Glomerular endothelial cell (primary cell): Measurements from ENCODE around the genes TAS2R3, TAS2R5 and EPHB6.

- RAMPAGE, long total RNA: no peak
Observed at GRCh38 chr7:140358290-140359059, 39.9 kb downstream of the SLC37A3 start.

GRCh38 chr7:140488246-140488506 is 8.9 kb upstream of the MKRN1 start:
- RAMPAGE, long total RNA: no peak

DNA sequence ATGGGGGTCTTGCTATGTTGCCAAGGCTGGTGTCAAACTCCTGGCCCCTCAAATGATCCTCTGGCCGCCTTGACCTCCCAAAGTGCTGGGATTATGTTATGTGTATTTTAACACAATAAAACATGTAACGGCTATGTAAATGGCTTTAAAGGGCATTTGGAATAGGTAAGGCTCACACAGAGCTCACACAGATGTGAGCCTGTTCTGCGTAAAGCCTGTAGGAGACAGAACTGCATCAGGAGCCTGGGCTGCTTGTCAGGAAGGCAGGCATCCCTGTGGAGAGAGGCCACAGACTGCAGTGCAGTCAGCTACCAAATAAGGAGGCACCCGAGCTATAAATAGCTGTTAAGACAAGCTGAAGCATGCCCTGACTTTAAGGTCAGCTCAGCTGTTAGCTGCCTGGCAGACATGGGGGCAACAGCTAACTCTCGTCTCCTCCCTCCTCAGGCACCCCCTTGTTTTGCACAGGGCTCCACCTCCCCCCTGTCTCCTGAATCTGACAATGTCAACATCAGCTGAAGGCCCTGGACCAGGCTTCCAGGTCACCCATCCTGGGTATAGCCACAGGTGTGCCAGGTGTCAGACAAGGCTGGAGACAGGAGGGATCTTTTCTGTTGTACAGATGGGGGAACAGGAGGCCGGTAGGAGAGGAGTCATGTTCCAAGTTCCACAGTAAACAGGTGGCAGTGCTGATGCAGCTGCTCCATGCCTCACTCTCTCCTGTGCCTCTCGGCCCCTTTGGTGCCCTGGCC is 27.5 kb upstream of the MKRN1 start:
- RAMPAGE, long total RNA: no peak

- RAMPAGE, long total RNA: no peak
Observed at GRCh38 chr7:140604652-140604894, 36.0 kb downstream of the DENND2A start.

- RAMPAGE, long total RNA: no peak
Observed at GRCh38 chr7:140637284-140637735, 3.3 kb downstream of the DENND2A start.

DNA sequence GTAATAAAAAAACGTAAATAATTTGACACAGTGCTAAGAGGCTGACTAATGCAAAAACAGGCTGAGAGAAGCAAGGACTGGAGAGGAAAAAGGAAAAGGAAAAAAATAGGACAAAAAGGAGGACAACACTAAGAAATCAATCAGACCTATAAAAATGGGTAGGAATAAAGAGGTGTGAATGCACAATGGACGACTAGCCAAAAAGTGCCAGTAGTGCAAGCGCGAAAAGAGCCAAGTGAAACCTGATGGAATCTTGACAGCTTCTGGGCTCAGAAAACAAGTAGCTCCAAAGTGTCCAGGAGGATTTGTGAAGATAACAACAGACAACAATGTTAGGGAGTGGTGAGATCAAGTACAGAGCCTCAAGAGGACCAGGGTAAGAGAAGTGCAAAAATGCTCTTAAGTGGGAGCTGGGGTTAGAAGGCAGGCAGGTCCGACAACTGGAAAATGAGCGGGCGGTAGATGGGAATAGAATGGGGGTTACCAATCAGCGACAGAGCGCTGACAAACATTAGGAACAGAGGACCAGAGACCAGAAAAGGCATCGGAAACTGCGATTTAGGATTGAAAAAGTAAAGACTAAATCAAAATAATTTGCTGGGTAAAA is 1.2 kb downstream of the BRAF start:
- RAMPAGE, long total RNA: no peak

DNA sequence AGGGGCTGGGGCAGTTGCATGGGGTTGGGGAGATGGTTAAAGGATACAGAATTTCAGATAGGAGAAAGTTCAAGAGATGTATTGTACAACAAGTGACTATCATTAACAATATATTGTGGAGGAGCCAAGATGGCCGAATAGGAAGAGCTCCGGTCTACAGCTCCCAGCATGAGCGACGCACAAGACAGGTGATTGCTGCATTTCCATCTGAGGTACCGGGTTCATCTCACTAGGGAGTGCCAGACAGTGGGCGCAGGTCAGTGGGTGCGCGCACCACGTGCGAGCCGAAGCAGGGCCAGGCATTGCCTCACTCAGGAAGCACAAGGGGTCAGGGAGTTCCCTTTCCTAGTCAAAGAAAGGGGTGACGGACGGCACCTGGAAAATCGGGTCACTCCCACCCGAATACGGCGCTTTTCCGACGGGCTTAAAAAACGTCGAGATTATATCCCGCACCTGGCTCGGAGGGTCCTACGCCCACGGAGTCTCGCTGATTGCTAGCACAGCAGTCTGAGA is 17.8 kb upstream of the MRPS33 start:
- RAMPAGE, long total RNA: no peak

GRCh38 chr7:141072955-141073799 is 687 bp upstream of the TMEM178B start:
- RAMPAGE, long total RNA: no peak

DNA sequence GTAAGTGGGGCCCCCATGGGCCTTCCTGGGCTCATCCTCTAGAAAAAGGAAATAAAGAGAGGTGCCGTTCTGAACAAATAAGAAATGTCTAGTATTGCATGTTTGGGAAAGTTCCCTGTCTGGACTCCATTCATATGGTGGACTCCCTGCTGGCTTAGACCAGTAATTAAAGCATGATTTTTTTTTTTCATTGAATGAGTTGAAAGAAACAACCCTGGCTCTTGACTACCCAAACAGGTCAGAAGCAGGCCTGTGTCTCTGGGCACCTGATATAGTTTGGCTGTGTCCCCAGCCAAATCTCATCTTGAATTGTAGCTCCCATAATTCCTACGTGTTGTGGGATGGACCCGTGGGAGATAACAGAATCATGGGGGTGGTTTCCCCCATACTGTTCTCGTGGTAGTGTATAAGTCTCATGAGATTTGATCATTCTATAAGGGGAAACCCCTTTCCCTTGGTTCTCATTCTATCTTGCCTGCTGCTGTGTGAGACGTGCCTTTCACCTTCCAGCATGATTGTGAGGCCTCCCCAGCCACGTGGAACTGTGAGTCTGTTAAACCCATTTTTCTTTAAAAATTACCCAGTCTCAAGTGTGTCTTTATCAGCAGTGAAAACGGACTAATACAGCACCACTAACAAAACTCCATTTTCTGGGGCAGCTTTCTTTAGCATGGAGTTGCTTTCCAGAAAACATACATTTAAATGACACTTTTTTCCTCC is 206.3 kb downstream of the TMEM178B start:
- RAMPAGE, long total RNA: no peak

- RAMPAGE, long total RNA: no peak
Observed at GRCh38 chr7:141366015-141366913, 184.9 kb upstream of the AGK start.

DNA sequence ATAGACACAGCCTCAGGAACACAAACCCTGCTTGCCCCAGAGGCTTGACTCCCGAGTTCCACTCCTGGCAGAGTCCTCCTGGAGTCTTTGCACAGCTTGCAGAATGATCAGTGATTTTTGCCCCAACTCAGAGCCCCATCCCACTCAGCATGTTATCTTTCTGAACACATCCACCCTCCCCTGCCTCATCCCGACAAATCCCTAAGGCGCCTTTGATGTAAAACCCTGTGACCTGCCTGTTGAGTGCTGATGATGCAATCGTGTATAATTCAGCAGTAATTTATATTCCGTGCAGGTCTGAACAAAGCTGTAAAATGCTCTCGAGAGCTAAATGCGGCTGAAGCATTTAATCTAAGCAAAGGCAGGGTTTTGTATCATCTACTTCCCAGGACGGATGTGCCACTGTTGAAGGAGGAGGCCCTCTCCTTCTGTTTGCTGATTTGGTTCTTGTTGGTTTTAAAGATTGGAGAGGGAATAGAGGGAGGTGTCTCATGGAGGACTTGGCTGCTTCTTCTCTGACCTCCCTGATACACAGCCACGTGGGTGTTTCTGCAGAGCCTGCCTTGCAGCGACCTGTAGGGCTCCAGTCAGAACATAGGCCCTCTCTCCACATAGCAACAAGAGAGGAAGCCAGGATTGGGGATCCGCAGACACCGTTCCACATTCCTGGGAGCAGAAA is 90.4 kb upstream of the AGK start:
- RAMPAGE, long total RNA: no peak

GRCh38 chr7:141763842-141764304 is at the start of gene TAS2R3:
Gene TAS2R3, plus strand, starts transcription at chr7:141764097.
- RAMPAGE, long total RNA: no peak

GRCh38 chr7:141789950-141790506 is at the start of gene TAS2R5:
Gene TAS2R5, plus strand, starts transcription at chr7:141790217.
- RAMPAGE, long total RNA: no peak

DNA sequence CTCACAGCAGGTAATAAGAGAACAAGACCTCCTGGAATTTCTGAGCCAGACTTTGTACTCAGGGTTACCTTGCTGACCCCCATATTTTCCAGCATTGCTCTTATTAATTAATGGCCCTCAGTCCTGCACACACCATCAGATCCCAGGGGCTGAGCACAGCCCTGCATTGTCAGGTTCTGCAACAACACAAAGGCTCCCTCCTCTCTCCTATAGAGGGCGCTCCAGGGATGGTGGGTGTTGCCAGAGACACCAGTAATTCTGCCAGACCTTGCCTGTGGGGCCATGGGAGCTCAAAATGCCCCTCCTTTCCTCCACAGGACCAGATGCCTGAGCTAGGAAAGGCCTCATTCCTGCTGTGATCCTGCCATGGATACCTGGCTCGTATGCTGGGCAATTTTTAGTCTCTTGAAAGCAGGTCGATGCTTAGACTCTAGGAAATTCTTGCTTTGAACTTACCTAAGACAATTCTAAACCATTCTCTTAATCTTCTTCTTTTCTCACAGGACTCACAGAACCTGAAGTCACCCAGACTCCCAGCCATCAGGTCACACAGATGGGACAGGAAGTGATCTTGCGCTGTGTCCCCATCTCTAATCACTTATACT is 42.9 kb upstream of the PRSS58 start:
- RAMPAGE, long total RNA: no peak

DNA sequence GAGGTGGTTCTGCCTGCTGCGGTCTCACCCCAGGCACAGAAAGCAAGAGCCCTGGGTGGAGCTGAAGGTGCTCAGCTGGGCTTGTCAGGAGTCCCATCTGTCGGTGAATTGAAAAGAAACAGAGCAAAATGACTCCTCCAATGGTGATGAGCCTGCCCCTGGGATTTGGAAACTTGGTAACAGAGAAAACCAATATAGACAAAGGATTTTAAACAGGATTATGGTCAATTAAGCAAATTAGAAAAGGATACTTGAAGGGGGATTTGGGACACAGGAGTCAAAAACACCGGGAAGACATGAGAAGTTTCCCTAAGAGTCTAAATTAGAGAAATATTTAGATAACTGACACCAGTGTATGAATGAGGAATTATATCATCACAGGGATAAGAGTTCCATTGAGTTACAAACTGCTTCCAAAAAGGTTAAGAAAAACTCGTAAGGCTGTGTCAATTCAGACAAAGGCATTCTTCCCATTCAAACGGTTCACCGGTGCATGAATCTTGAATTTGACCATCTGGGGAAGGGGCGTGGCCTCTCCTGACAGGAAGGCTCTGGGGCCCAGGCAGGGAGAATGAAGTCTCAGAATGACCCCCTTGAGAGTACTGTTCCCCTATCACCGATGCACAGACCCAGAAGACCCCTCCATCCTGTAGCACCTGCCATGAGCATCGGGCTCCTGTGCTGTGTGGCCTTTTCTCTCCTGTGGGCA is 70.0 kb upstream of the PRSS58 start:
- RAMPAGE, long total RNA: no peak

DNA sequence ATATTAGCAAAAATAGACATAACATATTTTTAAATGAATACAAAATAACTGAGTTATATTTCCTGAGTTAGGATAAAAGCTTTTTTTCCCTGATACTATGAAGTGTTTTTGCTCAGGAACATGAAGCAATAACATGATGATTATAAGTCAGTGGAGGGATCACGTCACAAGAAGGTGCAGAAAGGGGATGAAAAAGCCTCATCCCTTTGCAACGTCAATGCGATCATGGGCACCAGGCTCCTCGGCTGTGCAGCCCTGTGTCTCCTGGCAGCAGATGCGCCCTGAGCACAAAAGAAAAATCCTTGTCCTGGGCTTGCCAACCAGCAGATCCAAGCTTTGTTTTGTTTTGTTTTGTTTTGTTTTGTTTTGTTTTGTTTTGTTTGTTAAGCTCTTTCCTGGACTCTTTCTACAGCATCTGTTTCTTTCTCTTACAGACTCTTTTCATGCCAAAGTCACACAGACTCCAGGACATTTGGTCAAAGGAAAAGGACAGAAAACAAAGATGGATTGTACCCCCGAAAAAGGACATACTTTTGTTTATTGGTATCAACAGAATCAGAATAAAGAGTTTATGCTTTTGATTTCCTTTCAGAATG is 103.4 kb upstream of the PRSS1 start:
- RAMPAGE, long total RNA: no peak

DNA sequence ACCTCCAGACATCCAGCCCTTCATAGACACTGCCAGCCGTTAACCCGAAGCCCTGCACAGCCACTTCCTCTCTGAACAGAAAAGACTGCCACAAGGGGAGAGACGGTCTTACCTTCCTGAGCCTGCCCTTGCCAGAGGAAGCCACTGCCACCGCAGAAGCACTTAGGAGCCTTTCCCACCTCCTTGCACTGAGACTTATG is 31.8 kb upstream of the PRSS1 start:
- RAMPAGE, long total RNA: no peak

DNA sequence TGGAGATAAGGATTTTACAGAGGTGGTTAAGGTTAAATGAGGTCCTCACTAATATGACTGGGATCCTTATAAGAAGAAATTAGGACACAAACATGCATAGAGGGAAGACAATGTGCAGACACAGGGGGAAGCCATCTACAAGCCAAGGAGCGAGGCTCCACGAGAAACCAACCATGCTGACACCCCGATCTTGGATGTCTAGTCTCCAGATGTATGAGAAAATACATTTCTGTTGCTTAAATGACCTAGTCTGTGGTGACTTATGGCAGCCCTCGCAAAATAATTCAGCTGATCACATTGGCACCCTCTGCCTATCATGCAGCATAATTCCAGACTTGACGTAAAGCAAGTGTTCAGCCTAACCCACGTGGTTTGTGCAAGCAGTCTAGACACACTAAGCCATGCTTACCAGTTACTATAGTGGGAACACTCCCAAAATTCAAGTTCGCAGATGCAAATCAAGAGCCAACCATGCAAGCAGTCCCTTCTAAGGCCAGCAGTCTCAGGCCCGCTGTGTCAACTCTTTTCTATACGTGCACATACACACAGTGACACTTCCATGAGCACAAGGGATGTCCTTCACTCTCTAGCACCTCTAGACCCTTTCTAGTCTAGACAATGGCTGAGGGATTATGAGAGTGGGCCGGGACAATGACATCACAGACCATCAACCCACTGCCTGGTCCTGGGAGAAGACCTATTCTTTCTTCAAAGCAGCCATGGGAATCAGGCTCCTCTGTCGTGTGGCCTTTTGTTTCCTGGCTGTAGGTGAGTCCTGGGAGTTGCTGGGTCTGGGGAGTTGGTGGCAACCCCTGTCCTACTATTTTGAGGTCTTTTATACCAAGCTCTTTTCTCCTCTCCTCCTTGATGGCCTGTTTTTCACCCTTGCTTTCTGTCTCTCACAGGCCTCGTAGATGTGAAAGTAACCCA is 29.0 kb upstream of the PRSS1 start:
- RAMPAGE, long total RNA: no peak

DNA sequence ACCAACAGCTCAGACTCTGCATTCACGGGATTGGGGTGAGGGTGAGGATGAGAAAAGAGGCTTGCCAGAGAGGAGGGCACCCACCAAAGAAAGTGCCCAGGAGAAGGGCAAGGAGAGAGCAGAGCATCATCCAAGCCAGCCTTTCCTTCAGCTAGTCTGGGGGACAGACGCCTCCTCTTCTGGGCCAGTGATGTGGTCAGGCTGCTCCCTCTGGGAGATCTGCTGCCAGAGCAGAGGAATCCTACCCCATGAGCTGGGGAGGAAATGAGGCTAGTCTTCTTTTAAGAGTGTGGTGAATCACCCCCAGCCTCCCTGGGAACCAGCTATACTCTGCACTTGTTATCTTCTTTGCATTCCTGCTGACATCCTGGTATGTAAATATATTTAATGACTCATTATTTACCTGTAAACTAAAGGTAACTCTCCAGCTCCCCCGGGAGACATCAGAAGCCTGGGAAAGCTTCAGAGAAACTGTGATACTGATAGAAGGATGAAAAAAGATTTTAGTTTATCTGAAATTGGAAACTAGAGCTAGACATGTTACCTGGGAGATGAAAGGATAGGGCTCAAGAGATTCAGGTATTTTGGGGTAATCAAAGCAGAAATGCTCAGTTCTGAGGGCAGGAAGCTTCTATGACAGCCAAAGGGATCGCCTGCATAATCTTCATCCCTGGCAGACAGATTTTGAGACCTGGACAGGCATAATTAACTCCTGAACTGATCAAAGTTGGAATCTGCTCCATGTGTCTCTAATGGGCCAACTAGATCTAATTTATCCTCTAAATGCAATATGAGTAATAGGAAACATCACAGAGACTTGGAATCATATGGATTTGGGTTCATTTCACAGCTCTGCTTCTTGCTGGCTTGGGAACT is 41.5 kb upstream of the EPHB6 start:
- RAMPAGE, long total RNA: no peak

DNA sequence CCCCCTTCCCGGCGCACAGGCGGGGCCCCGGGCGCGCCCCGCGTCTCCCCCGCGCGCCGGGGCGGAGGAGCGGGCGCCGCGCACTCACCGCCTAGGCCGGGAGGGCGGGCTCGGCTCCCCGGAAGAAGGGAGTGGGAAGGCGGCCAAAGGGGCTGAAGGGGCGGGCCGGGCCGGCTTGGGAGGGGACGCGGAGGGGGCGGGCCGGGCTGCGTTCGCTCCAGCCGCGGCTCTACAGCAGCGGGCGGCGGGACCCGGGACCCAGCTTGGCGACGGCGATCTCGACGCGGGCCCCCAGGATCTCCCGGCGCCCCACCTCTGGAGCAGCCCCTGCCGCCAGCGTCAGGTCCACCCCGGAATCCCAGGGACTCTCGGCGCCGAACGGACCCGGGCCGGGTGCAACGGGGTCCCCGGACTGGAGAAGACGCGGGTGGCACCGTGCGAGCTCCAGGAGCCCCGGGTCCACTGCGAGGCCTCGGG is at the start of gene EPHB6:
Gene EPHB6 (plus strand): TSS at position 204 of the 477 bp plus-strand sequence.
- RAMPAGE, long total RNA: no peak